Temporal lobe (tissue), 2 donors: ENCODE measurements around the genes CPLANE1 and RICTOR.

DNA sequence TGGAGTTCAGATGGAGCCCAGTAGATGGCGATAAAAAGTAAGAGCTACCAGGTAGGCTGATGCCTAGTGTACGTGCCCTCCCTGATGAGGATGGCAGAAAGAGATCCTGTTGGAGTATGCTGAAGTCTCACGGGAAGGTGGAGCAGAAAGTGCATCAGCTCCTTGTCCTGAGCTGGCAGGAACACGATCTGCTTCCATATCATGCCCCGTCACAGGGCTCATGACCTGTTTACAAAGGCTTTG lies 12.6 kb upstream of the UGT3A2 start:
- RAMPAGE, long total RNA, result no peak

GRCh38 chr5:36273718-36274595 lies 27.7 kb downstream of the RANBP3L start:
- RAMPAGE, long total RNA, result no peak

- RAMPAGE, long total RNA, result no peak
These were observed 5.2 kb downstream of the SLC1A3 start for GRCh38 chr5:36611481-36612112.

DNA sequence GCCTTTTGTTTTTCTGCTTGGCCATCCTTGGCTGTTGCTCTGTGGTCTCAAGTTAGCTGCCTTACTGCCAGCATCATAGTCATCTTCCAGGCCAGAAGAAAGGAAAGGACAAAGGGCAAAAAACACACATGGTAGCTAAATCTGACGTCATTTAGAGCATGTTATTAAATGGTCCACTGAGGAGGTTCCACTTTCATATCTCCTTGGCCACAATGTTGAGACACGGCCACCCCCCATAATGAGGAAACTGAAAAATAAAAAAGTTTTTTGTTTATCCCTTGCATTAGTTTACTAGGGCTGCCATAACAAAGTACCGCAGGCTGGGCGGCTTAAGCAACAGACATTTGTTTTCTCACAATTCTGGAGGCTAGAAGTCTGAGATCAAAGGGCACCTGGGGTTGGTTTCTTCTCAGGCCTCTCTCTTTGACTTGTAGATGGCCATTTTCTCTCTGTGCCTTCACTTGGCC lies 106.4 kb upstream of the NIPBL start:
- RAMPAGE, long total RNA, result no peak

- RAMPAGE, long total RNA, result no peak
These were observed 95.2 kb downstream of the NIPBL start for GRCh38 chr5:36971635-36972279.

DNA sequence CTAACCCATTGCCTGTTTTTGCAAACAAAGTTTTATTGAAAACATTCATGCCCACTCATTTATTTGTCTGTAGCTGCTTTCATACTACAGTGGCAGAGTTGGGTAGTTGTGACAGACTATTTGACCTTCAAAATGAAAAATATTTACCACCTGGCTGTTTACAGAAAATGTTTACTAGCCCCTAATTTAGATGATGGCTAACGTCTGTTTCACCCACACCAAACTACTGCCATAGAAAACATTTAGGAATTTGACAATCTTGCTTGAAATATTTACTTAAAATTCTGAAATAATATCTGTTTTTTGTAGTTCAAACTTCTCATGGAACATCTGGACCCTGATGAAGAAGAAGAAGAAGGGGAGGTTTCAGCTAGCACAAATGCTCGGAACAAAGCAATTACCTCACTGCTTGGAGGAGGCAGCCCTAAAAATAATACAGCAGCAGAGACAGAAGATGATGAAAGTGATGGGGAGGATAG lies 185.7 kb downstream of the CPLANE1 start:
- RAMPAGE, long total RNA, result no peak

GRCh38 chr5:37248777-37249929 lies at the start of gene CPLANE1:
TSS of gene CPLANE1 (minus strand) at chr5:37249376.
- RAMPAGE, long total RNA, result no peak

DNA sequence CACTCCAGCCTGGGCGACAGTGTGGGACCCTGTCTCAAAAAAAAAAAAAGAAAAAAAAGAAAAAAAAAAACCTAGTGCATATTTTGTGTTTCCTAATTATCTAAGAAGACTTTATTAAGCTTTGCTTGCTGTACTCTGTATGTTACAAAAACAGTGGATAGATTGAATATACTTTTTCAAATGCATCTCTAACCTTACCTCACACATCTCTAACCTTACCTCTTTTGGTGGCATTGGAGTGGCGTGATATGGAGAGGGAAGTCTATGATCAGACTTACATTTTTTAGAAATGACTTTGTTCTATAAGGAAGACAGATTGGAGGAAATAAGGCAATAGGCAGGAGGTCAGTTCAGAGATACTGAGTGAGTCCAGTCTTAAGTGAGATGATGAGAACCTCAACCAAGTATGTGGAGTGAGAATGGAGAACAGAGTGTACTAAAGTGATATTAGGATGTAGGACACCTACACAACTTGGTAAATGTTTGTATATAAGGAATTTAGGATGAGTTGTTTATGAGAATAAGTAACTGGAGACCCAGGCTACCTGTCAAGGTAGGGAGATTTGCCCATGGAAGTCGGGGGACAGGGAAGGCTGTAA lies 205.5 kb downstream of the GDNF start:
- RAMPAGE, long total RNA, result no peak

- RAMPAGE, long total RNA, result no peak
These were observed 91.0 kb upstream of the EGFLAM start for GRCh38 chr5:38167337-38167870.

GRCh38 chr5:38532099-38532744 lies 24.2 kb downstream of the LIFR start:
- RAMPAGE, long total RNA, result no peak

DNA sequence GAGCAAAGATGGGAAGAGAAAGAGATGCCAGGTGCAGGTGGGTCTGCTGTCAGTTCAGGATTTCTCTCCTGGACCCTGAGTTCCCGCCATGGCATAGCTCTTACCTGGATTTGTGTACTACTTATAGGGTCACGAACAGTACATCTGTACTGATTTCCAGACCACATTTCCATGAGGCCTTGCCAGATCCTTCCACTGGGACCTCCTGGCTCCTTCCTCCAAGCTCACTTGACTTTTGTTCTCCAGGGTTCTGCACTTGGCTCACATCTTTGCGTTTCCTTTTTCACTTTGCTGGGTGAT lies 44.9 kb upstream of the LIFR start:
- RAMPAGE, long total RNA, result no peak

GRCh38 chr5:38662138-38662633 lies 105.7 kb upstream of the LIFR start:
- RAMPAGE, long total RNA, result no peak

DNA sequence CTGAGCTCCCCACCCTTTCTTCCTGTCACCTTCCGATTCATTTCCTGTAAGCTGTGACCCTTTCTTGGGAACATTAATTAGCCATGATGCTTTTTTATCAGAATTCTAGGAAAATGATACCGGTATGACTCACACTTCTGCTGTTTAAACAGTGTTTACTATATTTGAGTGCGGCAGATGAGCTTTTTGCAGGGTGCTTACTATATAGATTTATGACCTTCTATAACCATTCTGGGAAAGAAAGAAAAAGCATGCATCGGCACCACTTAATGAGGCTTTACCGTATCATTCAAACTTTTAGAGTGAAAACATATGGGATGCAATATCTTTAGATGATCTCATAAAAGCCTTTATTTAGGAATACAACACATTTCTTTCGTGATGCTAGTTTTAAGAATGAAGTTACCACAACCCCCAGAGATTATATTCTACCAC lies 38.1 kb upstream of the OSMR start:
- RAMPAGE, long total RNA, result no peak

DNA sequence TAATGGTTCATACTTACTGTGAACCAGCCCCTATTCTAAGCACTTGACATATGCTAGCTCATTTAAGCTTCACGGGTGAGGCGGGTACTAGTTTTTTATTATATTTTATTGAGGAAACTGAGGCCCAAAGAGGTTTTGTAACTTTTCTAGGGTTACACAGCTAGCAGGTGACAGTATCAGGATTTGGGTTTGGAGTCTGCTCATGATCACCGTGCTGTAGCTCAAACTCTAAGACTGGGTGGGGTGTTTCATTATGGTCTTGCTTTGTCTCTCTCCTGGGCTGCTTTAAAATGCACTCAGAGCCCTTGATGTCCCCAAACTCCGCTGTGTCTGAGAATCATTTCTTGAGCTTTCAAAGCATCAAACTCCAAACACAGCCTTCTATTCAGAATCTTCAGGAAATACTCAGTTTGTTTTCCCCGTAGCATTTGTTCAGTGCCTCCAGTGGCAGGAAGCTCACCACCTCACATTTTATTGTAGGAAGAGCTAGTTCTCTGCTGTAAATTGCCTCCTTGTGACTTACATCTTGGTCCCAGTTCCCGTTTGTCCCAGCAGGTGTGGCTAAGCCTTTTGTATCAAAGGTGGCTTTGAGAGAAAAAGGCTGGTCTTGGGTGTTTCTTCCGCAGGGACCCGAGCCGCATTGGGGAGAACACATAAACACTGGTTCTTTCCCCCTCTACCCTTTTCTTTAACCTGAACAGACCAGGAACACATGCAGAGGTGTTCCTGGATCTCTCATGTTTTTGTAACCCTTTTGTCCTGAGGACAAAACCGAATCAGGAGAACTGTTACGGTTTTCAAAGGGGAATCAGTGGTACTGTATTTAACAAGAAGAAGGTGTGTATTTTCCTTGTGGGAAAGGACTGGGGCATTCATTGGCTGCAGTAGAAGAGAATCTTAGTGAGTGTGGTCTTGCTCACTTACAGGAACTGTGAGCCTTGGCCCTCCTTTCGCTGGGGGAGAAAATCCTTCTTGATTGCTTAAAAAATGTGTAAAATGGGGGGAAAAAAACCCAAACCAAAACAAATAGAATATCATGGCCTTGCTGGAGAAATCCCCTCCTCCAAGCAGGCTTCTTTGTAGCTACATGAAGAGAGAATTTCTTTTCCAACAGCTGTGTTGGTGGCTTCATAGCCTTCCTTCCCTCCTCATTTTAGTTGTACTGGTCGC lies 1.8 kb downstream of the OSMR start:
- RAMPAGE, long total RNA, result no peak

- RAMPAGE, long total RNA, result no peak
These were observed 79.7 kb downstream of the OSMR start for GRCh38 chr5:38925394-38925929.

DNA sequence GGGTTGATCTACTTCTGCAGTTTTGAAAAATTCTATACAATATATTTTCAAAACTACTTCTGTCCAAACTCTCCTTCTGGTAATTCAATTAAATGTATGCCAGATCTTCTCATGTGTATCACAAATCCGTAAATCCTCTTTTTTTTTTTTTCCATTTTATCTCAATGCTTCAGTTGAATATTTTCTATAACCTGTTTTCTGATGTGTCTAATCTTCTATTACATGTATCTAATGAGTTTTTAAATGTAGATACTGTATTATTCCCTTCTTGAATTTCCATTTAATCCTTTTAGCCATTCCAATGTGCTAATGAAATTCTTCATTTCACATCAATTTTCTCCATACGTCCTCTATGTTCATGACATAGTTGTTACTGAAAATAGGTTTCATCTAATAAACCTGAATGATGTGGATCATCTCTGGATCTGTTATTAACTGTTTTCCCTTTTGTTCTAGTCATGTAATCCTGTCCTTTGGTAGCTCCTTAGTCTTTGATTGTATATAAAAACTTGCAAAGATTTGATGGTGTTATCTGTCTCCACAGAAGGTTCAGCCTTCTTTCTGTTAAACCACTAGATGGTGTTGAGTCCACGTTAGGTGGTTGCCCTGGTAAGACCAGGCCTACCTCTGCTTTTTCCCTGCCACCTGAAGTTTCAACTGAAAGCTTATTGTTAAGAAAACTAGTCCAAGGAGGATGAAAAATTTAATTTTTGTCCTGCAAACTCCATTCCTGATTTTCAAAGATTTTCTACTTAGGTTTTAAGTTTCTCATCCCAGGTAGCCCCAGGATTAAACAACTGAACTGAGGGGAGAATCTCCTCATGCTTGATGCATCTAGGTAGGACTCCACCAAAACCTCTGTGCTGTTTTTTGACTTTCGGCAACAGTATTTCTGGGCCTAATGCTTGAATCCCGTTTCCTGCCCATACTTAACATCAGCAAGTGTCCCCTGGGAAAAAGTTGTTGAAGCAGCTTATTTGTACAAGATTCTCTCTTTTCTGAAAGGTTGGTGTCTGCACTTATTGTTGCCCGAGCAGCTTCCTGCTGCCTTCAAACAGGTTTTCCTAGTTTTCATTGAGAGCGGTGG lies 68.6 kb downstream of the RICTOR start:
- RAMPAGE, long total RNA, result no peak

DNA sequence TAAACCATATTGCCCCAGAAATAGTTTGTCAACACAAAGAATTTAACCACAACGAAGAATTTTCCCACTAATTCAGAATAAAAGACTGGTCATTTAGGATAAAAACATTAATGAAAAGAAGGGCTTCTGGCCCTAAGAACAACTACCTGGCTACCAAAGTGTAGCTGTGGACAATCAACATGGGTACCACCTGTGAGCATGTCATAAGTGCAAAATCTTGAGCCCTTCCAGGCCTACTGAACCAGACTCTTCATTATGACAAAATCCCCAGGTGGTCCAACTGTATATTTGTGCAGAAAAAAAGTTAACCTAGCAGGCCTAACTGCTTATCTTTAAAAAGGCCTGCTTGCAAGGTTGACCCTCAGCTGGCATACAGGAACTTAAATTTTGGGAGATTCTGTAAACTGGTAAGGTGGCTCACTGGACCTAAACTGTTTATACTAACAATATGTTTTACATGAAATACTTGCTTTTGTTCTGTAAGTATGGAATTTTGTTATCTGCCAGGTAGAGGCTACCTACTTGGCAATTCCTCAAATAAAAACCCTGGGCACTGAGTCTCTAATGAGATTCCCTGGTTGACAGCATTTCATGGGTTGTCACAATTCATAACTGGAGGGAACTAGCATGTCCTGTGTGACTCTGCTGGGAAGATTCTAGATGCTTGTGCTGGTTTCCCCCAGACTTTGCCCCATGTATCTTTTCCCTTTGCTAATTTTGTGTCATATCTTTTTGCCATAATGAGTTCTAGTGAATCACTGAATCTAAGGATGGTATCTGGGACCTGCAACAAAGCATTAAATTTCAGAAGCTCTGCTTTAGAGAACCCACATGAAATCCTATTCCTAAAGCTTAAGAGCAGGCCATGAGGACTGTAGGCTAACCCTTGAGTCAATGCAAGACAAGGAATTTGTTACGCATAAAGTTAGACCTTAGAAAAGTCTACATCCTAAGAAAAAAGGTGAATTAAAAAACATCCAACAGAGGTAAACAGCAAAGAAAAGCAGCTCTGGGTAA lies 25.9 kb downstream of the RICTOR start:
- RAMPAGE, long total RNA, result no peak

- RAMPAGE, long total RNA, result no peak
These were observed 7.9 kb downstream of the RICTOR start for GRCh38 chr5:39066350-39066689.

GRCh38 chr5:39074234-39075290 lies at the start of gene RICTOR:
TSS of gene RICTOR (minus strand) at chr5:39074399.
- RAMPAGE, long total RNA, result no peak

GRCh38 chr5:39163993-39164332 lies 55.4 kb downstream of the FYB1 start:
- RAMPAGE, long total RNA, result no peak